Metastatic Lung Carcinoma in the Adrenal Gland (tissue), 1 donor: Measurements from ENCODE around the genes CDK7 and GTF2H2.

DNA sequence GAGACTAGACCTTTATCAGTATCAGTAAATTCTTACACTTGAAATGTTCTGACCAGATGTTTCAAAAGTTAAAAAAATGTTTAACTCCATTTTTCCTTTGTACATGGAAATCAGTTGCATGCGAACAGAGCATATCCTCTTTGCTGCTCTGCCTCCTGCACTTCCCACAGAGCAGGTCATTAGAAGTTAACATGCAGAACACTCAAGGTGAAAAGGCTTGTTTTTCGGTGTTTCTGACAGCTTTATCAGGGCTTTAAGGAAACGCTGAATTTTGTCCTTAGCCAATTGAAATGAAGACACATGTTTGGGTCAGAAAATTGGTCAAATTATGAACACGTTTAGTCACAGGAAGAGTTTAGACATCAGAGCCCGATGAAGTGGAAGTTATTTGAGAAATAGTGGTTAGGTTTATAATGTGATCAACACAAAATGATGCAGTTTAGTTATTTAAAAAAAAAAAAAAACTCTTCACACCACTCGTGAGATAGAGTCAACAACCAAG is 59.6 kb downstream of the PIK3R1 start:
- PRO-cap, result no peak

DNA sequence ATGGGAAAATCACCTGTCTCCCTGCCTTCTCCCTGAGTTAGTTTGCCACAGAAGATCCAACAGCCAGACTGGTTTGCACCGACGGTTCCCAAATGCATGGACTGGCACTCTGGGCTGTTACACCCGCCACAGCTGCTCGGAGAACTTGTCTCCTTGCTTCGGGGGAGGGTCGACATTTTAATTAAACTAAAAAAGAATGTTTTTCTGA is 73.4 kb downstream of the PIK3R1 start:
- PRO-cap, result unidirectional peak, minus-strand start at position 44 of the sequence

- PRO-cap, result no peak
Observed at GRCh38 chr5:68297844-68298500, 82.4 kb downstream of the PIK3R1 start.

DNA sequence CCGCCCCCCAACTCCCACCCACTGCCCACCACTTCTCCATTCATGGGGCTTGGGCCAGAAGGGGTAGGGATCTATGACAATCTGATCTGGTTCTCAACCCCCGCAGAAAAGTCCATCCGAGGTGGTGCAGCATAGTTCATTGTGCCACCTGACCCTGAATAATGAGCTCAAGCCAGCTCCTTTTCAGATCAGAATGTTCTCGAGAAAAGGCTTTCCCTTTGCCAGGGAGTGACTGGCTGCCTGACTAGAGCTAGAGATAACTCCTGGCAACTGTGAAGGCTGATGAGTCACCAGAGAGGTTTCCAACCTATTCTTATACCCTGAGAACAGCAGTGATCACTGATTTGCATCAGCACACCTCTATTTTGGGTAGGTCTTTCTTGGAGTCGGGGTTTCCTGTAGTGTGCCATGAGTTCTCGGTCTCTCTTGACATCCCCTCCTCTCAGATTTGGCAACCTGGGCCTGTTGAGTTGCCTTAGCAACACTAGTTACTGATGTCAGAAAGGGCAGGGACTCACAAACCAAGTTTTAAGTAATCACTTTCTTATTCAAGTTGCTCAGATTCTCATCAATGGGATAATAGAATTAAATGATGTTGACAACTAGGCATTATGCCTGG is 127.9 kb downstream of the PIK3R1 start:
- PRO-cap, result no peak

GRCh38 chr5:68449330-68449825 is 233.8 kb downstream of the PIK3R1 start:
- PRO-cap, result no peak

GRCh38 chr5:68533861-68535024 is 318.7 kb downstream of the PIK3R1 start:
- PRO-cap, result no peak

DNA sequence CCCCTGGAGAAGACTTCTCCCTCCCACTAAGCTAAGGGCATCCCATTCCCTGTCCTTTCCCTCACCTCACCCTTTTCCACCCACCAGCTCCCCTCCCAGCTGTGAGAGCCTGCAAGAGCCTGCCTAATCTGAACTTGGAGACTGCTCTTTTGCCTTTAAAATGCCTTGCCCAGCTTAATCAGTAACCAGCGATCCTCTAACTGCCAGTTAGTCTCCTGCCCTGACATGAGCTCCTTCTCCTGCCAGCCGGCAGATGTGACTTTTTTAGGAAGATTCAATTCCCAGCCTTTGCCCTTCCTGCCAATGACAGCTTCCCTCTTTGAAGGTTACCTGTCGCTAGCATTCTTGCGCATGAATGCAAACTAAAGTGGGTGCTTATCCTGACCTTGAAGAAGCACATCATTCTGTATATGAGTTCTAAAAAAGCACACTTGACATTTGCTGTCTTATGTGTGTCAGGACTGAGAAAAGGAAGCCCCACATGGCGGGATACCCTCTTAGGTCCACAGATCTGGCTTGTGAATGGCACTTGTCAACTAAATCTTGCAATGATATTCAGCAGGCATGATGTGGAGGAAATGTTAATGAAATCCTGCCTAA is 411.3 kb upstream of the SLC30A5 start:
- PRO-cap, result no peak

- PRO-cap, result no peak
Observed at GRCh38 chr5:68683587-68684005, 410.2 kb upstream of the SLC30A5 start.

- PRO-cap, result no peak
Observed at GRCh38 chr5:68730216-68731127, 363.3 kb upstream of the SLC30A5 start.

DNA sequence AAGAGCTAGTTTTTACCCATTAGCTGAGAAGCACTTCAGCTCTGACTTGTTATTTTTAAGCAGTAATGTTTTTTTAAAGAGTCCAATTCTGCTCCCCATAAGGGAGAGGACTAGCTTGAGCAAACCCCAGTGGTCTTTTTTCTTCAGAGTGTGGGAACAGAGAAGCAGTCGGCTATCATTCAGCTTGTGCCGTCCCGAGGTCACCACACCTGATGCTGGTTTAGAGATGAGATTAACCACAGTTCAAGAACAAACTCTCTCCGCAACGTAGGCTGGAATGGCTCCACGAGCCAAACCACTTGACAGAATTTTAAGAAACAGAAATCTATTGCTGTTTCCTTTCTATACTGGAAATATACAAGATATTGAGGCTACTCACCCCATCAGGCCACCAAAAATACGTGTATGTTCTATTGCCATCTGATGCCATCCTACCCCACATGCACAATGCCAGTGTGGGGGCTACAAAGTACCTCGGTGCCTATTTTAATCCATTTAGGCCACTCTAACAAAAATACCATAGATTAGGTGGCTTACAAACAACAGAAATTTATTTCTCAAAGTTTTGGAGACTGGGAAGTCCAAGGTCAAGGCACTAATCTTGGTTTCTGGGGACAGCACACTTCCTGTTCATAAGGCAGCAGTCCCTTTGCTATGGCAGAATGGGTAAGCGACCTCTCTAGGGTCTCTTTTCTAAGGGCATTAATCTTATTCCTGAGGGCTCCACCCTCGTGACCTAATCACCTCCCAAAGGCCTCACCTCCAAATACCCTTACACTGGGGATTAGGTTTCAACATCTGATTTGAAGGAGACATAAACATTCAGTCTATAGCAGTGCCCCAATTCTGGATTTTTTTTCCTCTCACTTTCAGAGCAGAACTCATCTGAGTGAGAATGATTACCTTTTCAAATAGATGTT is 349.0 kb upstream of the SLC30A5 start:
- PRO-cap, result no peak

GRCh38 chr5:69234180-69235656 is at the start of gene CDK7:
CDK7 (plus strand) TSS chr5:69234886.
- PRO-cap, result bidirectional peak, plus-strand start at chr5:69234855, minus-strand start at chr5:69234781

GRCh38 chr5:69361860-69362573 is 7.3 kb downstream of the AK6 start:
- PRO-cap, result no peak

GRCh38 chr5:70414973-70415489 is 365.6 kb downstream of the SMN2 start:
- PRO-cap, result no peak

DNA sequence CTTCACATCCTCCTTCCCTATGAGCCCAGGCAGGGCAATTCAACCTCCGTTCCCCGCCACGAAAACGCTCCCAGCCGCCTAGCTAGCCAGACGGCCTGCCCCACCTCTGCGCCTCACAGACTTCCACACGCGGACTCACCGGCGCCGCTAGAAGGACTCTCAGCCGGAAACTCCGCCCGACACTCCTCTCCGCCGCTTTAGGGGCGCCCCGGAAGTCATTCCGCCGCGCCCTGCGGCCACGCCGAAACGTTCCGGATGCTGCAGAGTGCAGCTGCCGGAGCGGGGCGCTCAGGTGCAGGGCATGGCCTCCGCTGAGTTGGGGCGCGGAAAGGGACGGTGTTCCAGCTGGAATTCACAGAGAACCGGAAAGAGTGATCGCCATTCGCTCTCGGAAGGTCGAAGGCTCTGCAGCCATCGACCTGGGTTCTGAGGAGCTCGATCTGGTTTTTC is at the start of gene GTF2H2:
TSS of gene GTF2H2 (minus strand) at position 161 of the 450 bp plus-strand sequence.
- PRO-cap, result no peak

GRCh38 chr5:71458564-71459031 is 3.1 kb downstream of the BDP1 start:
- PRO-cap, result no peak

DNA sequence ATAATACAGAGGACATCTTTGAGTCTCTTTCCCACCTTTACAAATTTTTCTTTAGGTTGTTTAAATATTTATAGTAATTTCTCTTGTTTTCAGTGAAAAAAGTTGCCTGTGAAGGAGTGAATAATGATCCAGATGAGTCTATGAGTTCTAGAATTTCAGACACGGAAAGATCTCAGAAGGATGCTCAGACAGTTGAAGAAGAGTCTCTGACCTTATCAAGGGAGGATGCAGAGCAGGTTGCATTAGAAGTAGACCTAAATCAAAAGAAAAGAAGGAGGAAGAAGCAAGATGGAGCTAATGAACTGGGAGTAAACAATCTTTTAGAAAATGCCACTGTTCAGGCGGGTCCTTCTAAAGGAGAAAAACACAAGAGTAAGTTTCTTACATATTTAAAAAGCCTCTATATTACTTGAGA is 33.9 kb downstream of the BDP1 start:
- PRO-cap, result no peak

- PRO-cap, result no peak
Observed at GRCh38 chr5:71509355-71510276, 54.2 kb downstream of the BDP1 start.

GRCh38 chr5:71631926-71632759 is 45.0 kb downstream of the MCCC2 start:
- PRO-cap, result no peak

DNA sequence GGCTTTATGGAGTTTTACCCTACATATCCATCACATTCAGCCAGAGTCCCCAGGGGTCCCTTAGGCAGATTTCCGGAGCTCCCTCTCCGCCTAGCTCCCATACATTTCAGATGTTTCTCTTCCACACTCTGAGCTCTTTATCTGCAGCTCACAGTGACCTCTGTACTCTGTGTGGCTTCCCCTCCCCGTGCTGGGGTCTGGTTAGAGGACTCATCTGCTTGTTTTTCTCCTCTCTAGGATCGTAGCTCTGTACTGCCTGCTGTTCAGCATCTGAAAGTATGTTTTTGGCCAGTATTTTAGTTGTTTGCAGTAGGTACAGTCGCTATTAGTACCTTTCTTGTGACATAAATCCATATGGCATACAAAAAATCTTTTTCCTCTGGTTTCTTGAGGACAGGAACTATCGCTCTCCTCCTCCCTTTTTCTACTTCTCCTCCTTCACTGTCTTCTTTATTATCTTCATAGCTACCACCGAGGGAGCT is 25.0 kb upstream of the CARTPT start:
- PRO-cap, result no peak

DNA sequence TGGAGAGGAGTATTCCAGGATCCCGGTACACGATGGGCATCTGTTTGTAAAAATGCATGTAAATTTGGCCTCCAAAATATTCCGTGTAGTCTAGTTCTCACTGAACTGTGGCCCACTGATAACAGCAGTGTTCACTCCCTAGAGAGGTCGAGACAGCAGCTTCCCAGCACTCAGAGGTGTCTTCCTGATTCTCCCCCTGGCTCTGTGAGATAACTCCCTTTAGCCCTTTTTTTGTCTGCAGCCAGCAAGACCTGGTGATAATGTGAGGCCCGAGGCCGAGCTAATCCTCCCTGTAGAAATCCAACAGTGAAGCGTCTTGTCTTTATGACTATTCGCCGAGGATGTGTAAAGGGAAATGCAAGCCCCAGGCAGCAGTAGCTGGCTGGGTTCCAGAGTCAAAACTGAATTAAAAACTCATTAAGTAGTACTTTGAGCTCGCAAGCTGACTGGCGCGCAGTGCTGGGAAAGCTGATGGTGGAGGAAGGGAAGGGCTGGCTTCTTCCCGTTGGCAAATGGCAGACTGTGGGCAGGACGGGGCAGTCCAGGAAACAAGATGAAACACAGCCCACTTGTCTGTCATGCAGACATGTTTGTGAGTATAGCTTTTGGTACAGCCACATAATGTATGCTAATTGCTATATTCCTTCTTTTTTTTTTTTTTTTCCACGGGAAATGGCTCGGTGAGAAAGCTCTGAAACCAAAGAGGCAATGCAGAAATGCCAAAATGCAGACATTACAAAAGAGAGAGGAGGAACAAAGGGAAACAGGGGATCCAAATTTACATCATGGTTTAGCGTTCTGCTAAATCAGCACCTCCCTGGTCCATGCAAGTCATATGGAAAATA is 59.3 kb downstream of the MAP1B start:
- PRO-cap, result no peak